Hair follicle dermal papilla cell (primary cell): ENCODE data around the genes ARFGAP2 and PSMC3.

DNA sequence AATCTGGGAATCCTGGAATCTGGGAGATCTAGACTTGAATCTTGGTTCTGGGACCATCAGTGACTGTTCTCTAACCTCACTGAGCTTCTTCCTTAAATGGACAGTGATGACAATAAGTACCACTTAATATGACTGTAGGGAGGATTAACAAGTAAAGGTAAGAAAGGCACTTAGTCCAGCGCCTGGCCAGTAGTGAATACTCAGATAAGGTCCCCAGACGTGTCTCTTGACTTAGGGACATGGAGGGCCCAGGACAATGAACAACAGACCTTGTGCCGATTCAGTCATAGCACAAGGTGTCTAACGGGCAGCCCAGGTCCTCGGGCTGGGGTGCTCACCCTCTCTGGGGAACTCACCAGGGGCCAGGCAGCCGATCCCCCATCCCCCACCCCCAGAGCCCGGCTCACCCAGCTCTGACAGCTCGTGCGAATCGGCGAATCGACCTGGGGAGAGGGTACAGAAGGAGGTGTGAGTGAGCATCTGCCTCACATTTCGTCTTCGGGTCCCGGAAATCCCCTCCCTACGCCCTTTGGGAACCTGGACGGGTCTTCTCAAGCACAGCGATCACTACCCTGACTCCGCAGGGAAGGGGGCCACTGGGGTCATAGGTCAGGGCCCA, 517 bp downstream of the PEX16 start:
- CAGE, long polyA plus RNA, result no peak

- CAGE, long polyA plus RNA, result no peak
Measured at GRCh38 chr11:45918426-45919203, 938 bp upstream of the PEX16 start.

- CAGE, long polyA plus RNA, result no peak
Measured at GRCh38 chr11:46383943-46384566, 2.6 kb downstream of the MDK start.

DNA sequence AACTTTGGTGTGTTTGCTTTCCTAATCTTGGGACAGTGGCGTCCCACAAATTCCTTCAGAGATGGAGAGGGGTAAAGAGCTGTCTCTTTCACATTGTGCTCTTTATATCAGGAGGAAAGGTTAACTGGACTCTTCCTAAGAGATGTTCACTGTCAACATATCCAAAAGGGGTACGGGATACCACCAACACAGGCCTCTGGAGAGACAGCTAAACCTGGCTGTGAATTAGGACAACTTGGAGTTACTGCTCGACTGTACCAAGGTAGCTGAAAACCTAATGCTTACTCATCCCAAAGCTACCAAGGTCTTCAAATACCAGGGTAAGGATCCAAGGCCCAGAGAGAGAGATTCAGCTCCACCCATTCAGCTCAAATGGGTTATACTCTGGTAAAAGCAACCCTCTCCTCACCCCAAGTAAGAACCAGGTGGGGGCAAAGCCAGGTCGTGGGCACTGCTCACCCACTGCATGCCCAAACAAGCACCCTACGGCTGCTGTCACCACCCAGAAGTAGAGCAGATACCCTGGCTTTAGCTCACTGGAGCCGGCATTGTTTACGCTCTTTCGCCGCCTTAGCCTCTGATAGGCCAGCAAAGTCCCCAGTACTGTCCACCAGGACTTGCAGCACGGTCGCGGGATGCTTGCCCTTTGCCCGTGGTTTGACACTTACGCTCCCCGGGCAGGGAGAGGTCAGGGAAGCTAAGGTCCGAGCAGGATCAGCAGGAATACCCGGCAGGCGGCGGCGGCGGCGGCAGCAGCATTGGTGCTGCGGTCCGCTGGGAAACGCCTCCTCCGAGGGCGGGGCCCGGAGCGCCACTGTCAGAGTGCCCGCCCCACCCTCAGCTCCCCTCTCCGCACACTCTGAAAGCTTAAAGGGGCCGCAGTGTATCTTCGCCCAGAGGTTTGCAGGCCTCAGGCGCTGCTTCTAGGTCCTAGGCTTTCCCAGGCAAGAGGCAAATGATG, 19.7 kb downstream of the CKAP5 start:
- CAGE, long polyA plus RNA, result no peak

DNA sequence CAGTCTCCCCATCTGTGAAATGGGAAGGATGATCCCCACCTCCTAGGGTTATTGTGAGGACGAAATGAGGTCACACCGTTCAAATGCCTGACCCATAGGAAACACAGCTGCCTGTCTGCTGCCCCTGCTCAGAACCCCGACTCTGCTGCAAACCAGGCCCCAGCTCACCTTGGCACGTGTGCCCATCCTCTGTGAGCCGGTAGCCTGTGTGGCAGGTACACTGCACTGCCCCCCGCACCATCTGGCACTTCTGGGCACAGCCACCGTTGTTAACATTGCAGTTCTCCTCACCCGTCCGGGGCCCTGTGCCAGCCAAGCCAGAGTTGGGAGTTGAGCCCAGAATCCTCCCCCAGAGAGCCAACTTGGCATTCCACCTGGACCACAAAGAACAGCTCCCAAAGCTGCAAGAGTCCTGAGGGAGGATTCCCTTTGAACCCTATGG, 22.6 kb downstream of the LRP4 start:
- CAGE, long polyA plus RNA, result no peak

GRCh38 chr11:46903661-46904292, 14.6 kb downstream of the LRP4 start:
- CAGE, long polyA plus RNA, result no peak

DNA sequence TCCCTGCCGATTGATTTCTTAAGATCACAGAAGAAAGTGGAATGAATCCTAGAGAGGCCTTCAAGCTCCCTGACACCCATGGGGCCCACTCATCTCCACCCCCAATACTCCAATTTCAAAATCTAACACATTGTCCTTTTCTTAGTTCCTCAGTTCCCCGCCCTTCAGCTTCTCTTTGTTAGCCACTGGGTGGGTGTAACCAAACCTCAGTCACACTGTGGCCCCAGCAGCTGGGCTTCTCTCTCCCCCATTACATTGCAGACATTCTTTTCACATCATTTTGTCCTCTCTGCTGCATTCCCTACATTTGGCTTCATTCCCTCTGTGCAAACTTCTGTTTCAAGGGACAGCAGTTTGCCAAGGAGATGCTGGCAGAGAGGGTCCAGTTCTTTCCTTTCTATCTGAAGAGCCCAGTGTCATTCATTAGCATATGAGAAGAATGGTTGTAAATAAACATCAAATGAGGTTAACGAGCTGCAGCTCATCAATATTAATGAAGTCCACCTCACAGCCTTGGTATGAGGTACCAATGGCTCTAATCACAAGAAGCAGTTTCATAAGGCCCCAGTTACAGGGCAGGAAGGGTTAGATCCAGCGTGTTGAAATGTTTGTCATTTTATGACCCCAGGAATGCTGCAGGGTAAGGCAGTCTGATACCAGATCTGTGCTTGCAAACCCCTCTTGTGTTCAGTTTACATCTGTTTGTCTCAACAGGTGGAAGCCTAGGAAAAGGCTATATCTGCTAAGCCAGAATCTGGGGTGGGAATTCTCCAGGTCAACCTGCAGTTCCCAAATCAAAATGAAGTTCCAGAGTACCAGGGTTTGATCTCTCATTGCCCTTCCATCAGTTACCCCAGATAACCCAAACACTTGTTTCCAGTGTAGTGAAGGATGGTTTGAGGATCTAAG, 72.2 kb downstream of the ARFGAP2 start:
- CAGE, long polyA plus RNA, result no peak

GRCh38 chr11:47154662-47155129, 22.0 kb downstream of the ARFGAP2 start:
- CAGE, long polyA plus RNA, result no peak

GRCh38 chr11:47165586-47166390, 10.9 kb downstream of the ARFGAP2 start:
- CAGE, long polyA plus RNA, result no peak

DNA sequence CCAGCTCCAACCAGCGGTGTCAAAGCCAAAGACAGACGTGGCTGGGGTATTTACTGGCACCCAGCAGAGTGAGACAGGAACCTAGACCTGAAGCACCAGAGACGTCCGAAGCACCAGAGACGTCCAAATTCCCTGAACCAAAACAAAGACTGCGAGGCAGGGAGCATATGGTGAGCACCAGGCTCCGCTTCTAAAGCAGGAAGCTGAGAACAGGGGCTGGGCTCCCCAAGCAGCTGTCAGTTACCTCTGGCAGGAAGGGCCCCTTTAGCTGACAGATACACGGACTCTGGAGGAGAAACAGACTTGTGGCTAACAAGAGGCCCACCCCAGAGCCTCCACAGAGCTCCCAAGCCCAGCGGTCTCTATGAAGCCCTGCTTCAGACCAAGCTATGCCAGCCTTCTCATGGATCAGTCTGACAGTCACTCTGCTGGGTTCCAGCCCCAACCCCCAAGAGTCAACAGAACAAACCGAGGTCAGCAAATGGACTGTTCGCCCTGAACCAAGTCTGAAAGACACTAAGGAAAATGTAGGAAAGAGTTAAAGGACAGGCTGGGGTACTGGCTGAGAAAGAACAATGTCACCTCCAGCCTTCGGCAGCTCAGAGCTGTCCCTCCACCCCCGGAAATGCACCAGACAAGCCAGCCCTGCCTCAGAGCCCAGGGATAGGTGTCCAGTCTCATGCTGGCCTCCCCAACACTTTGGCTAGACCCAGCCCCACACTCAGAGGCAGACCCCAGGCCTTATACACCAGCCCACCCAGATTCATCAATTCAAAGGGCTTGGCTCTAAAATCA, 4.0 kb downstream of the ARFGAP2 start:
- CAGE, long polyA plus RNA, result no peak

GRCh38 chr11:47176808-47177021, at the start of gene ARFGAP2:
TSS of gene ARFGAP2 (minus strand) at chr11:47176879.
- CAGE, long polyA plus RNA, result no peak

DNA sequence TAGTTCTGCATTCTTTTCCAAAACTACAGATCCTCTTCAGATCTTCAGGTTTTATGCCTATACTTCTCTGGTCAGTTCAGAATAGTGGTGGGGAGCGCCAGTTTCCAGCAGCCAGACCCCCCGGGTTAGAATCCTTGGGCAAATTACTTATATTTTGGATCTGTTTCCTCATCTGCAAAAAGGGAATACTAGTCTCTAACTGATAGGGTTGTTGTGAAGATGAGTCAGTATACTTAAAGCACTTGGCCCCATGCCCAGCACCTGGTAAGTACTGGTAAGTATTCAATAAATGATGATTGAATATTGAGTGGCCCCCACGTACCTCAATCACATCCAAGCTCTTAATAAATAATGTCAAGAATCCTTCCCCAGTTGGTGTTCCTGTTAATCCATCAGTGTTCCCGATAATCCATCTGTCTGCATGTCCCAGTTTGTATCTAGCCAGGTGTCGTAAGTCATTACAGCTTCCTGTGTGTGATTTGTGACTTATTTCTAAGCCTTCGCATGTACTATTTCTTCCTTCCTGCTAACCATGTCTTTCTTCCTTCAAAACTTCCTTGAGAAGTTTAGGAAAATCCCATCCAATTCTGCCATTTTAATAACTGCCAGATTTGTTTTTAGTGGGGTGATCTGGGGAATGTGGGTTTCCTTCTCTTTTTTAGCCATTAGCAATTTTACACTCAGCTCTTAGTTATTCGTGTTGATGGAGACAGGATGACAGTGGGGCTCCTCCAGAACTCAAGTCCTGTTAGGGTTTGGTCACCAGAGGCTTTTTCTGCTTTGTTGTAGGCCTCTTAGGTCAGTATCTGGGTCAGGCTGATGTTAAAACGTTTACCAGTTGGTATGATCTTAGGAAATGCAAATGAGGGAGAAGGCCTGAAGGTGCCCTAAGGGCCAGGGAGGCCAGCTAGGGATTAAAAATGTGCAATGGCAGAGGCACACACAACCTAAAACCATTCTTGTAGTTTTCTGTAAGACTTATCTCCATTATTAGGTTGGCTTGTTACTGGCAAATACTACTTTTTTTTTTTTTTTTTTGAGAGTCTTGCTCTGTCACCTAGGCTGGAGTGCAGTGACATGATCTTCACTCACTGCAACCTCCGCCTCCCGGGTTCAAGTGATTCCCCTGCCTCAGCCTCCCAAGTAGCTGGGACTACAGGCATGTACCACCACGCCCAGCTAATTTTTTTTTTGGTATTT, 11.8 kb downstream of the ACP2 start:
- CAGE, long polyA plus RNA, result no peak

- CAGE, long polyA plus RNA, result no peak
Measured at GRCh38 chr11:47326336-47327386, 25.8 kb downstream of the MYBPC3 start.

GRCh38 chr11:47425759-47426526, at the start of gene PSMC3:
TSS of gene PSMC3 (minus strand) at chr11:47426439.
- CAGE, long polyA plus RNA, result no peak

GRCh38 chr11:47532832-47533213, 20.1 kb downstream of the CELF1 start:
- CAGE, long polyA plus RNA, result no peak

DNA sequence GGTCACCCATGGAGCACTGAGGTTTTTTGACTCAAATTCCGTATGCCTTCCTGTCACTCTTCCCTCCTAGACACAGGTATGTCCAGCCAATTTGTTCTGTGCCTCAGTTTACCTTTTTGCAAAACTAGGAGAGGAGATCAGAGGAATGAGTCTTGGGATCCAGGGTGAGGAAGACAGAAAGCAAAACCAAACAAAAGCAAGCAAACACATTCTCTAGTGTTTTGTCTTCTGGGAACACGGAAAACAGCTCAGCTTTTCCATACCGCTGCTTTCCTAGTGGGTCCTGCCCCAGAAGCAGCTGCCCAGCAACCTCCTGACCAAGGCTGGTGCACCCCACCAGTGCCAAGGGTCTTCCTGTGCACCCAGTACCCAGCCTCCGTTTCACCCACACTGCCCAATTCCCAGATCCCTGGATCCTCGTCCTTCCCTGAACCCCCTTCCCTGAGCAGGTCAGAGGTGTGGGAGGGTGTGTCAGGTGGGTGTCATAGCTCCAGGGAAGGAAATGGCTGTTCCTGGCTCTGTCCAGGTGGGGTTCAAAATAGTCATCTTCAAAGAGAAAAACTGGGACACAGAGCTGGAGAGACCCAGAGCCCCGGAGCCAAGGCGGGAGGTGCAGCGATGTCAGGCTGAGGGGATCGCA, 926 bp downstream of the C1QTNF4 start:
- CAGE, long polyA plus RNA, result no peak

DNA sequence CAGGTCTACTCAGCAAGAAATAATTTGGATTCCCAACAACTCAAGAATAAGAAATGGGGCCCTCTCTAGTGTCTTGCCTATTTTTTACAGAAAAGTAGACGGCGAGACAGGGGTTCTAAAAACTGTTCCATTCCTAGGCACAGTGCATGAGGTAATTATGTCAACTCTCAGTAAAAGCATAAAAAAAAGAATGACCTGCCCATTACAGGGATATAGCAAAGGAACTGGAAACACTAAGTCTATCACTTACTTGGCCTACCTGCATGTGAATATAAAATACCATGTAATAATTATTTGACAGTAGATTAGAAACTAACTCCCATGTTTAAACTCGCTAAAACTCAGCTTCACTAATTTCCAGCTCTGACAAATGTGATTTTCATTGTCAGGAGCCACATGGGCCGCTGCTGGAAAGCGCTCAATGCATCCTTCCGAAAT, 984 bp downstream of the MTCH2 start:
- CAGE, long polyA plus RNA, result no peak

DNA sequence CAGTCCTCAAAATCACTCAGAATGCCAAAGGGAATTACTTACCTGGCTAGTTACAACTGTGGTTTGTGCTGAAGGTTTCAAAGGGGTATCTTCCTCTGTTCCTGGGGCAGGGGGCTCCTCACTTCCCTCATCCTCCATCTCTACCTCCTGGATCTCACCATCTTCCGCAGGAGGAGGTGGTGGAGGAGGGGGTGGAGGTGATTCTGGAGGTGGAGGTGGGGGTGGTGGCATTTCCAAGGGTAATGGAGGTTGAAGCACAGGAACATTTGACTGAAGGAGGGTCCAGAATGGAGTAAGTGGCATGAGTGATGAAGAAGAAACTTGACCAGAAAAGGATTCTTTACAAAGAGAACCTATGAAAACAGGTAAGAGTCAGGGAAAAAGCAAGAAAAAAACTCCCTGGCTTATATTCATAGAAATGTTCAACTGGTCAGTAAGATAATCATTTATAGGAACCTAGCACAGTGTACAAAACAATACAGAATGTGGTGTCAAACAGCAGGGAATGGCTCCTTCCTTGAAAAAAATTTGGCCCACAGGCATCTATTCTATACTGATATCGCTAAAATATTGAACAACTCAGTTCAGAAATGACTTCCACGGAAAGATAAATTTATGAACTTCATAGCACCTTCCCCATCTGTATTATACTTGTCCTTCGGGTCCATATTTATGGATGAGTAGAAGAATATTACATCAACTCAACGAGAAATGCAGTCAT, 9.4 kb upstream of the AGBL2 start:
- CAGE, long polyA plus RNA, result no peak

DNA sequence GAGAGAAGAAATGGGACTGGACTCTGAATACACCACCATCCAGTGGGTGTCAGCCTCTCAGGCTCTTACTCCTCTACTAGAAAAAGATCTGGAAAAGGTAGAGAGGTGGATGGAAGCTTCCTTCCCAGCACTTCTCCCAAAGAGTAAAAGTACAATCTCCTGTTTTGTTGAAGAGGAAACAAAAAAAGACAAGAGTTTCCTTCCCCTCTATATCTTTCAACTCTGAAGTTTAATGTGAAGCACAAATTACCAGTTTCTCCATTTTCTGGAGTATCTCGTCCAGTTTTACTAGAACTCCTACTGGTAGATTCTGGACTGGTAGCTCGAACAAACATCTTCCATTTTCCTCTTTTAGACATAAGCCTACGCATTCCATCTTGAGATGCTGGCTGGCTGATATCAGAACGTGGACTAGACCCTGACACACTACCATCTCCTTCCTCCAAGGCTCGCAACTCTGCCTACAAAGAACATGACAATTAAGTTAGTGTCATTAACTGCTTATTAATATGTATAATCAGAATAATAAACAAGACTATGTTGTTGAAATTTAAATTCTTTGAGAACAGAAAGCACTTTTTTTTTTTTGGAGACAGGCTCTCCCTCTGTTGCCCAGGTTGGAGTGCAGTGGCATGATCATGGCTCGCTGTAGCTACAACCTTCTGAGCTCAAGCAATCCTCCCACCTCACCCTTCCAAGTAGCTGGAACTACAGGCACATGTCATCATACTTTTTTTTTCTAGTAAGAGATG, 23.3 kb downstream of the FNBP4 start:
- CAGE, long polyA plus RNA, result no peak

GRCh38 chr11:47745920-47746479, 21.1 kb downstream of the FNBP4 start:
- CAGE, long polyA plus RNA, result no peak